ENCODE results near the gene GPBP1.

DNA sequence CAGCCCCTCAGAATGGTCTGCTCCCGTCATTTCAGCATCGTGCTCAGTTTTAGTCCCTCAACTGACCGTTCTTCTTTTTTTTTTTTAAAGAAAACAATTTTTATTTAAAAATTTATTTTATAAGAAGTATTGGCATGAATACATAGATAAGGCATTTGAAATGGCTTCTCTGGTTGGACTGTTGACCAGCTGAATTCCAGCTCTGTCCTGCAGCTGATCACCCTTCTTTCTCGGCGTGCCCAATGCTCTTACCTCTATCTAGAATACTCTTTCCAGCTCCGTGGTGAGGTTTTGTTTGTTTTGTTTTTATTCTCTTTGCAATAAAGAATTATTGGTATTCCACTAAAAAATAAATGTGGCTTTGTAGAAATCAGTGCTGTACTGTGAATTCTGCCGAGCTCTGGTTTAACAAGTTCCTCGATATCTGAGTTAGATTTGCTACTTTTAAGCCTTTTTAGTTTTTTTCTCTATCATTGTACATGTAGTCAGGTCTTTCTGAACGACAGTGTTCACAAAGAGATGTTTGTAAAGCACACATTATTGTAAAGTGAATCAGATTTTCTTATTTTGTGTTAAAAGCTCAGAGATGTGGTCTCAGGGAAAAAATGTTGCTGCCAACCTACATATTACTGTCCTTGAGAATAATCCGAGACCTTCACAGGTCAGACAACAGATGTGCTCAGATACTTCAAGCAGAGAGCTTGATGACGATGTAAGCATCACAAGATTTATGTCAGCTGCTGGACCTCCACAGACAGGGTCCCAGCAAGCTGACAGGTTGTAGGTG lies 10.7 kb downstream of the MAP3K1 start:
- PRO-cap: no peak

DNA sequence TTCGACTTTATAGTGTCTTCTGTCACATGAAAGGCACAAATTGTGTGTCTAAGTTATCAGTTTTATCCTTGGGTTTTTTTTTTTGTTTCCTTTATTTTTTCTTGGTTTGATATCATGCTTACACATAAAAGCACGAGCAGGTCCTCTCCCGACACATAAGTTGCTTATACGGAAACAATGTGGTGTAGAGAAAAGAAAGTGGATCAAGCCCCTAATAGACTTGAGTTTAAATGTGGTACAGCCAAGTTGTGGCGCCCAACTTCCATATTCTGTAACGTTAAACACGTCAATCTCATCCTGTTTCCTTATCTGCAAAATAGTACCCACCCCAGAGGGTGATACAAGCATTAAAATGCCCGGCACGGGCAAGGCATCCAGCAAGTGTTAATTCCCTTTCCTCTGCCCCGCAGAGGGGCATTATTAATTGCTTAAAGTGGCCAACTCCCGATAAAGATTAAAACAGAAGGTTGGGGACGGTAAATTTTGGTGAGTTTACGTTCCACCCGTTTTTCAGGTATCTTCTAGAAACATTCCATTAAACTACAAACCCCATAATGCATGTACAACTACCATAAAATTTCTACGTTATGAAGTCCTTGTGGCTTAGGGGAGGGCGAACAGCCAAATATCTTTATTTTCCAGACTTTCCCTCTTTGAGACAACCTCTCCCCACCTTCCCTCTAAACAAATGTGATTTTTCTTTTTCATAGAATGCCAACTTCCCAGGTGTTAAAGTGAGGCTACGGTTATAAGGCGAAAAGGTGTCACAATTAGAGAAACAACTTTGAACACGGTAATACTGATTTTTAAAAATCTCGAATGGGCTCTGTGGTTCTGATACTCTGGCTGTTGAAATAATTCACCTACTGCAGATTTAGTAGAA lies 1.4 kb upstream of the GPBP1 start:
- PRO-cap: no peak

DNA sequence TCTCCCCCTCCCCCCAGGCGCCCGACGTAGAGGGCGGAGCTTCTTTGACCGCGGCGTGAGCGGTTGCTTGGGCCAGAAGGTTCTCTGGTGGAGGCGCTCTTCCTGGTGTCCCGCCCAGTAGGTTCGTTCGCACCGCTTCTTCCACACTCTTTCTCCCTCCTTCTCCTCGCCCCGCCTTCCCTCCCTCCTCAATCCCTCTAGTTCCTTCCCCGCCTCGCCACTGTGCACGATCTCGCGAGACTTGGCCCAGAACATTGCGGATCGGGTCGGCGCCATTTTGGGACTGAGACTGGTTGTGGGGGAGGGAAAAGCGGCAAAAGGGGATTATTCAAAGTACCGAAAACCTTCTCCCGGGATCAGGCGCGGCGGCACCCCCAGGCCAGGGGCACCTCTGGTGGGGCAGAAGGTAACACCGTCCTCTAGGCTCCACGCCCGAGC lies at the start of gene GPBP1:
Gene GPBP1, plus strand, starts transcription at position 254 of the 438 bp plus-strand sequence.
- PRO-cap: bidirectional peak, plus-strand start at position 254 of the sequence, minus-strand start outside the sequence

GRCh38 chr5:57179578-57180157 lies 5.8 kb downstream of the GPBP1 start:
- PRO-cap: no peak

DNA sequence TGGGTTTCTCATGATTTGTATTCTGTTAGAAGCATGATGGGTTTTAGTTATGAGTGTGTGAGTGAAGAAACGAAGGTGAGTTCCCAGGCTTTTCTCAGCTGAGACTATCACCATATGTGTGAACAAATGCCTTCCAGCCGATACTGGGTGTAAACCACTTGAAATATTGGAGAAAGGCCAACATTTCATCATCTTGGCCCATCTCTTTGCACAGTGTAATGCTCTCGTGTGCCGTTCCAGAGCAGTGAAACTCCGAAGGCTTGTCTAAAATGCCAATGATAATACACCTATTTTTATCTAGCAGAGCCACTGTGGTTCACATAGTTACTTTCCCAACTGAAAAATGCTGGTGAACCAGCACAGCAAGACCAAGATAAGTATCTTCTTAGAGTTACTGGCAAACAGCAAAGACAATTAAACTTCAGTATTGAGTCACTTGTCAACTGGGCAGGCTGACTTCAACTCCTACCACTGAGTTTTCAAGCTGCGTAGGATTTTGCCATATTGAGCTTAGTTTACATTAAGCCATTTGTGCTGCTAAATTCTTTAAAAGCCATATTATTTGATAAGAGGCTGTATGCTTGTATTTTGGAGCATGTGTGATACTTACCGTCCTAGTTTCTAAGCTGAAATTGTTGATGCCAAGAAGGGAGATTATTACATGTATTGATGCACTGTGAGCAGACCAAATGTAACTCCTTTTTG lies 379.9 kb upstream of the ACTBL2 start:
- PRO-cap: no peak

- PRO-cap: no peak
Observed at GRCh38 chr5:58890280-58890698, 307.4 kb downstream of the RAB3C start.

- PRO-cap: no peak
Observed at GRCh38 chr5:58999593-59000443, 416.9 kb downstream of the RAB3C start.

DNA sequence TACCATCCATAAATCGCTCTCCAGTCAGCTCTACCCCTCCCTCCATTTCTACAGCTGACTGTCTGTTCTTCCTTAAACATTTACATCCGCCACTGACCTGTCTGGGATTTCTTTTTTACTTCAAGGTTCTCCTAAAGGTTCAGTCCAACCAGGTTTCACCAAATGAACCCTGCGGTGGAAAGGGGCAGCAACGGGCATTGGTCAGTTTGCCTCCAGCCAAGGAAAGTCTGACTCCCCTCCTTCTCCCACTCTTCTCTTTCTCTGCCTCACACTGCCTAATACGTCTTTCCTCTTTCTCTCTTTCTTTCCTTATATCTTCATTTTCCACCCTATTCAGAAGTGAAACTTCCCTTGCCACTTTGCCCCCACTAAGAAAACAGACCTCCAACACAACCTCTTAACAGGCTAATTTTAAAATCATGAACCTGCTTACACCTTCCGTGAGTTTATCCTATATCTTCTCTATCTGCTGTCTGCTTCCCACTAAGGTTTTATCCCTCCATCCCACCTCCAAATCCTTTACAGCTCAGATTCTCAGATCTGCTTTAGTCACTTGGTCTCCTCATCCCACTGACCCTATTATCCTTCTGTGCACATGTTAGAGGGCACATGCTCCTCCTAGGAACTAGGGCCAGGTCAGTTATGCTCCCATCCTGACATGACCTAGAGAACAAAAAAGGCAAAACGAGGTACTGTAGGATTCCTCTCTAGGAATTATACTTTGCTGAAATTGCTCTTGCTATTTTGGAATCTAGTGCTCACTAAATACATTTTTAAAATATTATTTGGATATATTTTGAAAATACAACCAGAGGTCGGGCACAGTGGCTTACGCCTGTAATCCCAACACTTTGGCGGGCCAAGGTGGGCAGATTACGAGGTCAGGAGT lies 439.4 kb downstream of the RAB3C start:
- PRO-cap: no peak

DNA sequence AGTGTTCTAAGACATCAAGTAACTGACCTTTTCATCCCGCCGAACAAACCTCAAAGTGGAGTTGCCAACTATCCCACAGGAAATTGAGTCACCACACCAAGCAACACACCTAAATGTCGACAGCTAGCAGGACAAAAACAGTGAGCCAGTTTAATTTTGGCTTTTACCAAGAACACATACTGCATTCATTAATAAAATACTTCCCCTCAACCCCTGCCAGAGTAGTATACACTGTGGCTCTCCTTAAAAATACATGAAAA lies 459.3 kb downstream of the RAB3C start:
- PRO-cap: no peak

- PRO-cap: no peak
Observed at GRCh38 chr5:59321141-59321946, 572.2 kb downstream of the PDE4D start.

DNA sequence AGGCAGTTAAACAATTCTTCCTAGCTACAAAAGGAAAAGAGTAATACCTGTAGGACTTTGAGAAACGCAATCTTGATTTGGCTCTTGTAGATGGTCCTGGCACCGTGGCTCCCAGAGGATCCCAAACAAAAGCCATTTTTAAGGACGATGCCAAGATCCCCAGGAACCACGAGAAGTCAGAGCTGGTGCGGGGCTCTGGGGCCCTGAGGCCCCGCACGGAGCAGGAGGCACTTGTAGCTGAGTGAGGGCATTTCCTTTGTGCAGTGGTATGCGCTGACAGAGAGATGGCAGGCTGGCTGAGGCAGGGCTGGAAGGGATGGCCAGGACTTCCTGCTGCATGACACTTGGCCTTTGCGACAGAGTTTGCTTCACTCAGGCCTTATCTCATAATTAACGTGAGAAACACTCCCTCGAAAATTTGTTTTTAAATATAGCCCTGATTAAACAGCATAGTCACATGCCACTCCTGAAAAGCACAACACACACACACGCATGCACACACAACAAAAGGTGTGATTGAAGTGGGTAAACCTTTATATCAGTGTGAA lies 536.7 kb downstream of the PDE4D start:
- PRO-cap: no peak

- PRO-cap: no peak
Observed at GRCh38 chr5:59519038-59519376, 374.5 kb downstream of the PDE4D start.

DNA sequence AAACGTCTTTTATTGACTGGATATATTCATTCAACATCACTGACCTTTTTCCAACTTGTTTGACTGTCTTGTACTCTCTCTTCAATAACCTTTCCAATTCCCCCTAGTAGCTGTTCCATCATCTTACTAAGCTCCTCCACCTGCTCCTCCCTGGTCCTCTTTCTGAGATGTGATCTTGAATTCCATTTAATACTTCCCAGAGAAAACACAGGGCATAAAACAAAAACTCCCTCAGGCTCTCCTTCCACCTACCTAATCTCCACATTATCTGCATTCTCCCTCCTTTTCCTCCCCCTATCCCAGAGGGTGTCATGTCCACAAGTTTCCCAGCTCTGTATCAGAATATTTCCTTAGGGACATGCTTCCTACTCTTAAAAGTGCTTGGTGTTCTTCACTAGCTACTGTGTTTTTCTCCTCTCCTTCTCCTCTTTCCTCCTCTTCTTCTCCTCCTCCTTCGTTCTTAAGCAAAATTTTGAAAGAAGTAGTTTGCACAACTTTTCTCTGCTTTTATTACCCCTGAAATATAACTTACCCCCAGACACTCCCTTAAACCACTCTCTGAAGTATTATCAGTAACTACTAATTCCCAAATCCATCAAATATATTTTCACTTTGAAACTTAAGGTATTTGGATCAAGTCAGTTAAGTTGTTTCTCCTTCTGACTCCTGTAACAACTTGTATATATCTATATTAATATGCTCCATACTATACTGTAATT lies 314.9 kb downstream of the PDE4D start:
- PRO-cap: no peak

GRCh38 chr5:59649395-59649659 lies 244.2 kb downstream of the PDE4D start:
- PRO-cap: no peak

- PRO-cap: bidirectional peak, plus-strand start at chr5:60541687, minus-strand start at chr5:60541391
Observed at GRCh38 chr5:60541613-60541873, 158.4 kb downstream of the DEPDC1B start.

DNA sequence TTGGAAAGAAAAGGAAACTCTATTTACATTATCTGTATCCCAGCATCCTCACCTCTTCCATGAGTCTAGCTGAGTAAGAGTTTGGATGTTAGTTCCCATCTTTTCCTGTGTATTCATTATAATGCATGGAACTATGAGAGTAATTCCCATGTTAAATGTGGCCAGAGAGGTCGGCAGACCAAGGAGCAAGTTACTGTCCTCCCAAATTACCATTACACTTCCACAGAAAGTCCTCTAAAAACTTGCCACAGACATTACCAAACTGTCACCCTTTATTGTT lies 912 bp downstream of the DEPDC1B start:
- PRO-cap: no peak

DNA sequence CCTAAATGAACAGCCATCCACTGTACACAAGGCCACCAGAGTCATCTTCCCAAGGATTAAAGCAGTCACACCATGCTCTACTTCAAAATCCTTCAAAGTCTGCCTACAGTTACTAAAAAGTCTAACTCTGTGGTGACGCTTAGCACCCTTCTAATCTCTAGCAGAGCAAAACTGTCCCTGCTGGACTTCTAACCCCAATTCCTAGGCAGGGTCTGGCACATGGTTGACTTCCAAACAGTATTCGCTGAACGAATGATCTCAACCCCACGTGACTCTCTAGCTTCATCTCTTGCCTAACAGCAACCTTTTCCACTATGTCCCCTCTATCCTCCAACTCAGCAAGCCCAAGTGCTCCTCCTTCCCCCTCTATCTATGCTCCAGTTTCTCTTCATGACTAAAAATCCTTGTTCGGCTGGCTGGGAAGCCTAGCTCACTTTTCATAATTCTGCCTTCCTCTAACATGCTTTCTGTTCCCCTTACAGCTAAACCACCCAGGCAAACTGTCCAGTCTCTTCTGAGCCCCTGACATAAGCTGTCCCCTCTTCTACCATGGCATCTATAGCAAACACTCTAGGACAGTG lies 22.9 kb downstream of the ELOVL7 start:
- PRO-cap: no peak

- PRO-cap: bidirectional peak, plus-strand start at chr5:60945705, minus-strand start at chr5:60945582; unidirectional peak, minus-strand start at chr5:60946198
Observed at GRCh38 chr5:60945301-60946463, 677 bp downstream of the NDUFAF2 start.

GRCh38 chr5:61070450-61071010 lies 91.7 kb downstream of the SMIM15 start:
- PRO-cap: no peak

DNA sequence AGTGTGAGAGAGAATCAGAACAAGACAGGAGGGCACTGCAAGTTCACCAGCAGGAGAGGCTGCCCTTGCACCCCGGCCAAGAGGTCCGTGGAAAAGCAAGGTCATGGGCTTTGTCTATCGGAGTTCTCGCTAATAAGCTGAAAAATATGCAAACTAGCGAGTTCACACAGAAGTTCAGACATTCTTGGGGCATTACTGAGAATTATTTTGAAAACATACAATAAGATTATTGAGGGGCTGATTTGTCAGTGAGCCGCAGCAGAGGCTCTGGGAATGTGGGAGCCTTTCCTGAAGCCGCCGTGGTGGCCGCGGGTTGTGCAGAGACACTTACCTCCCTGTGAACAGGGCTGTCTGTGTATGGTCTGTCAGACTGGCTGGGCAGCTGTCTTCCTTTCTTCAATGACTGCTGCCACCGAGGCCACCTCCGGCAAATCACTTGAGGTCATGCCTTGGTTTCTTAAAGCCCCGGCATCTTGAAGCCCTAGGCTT lies 79.6 kb upstream of the ZSWIM6 start:
- PRO-cap: no peak